Ileum (tissue), 1 donor: ENCODE measurements around a stretch of chr11.

- PRO-cap: no peak
These were observed 28.2 kb downstream of the DUSP8 start for GRCh38 chr11:1543922-1544219.

DNA sequence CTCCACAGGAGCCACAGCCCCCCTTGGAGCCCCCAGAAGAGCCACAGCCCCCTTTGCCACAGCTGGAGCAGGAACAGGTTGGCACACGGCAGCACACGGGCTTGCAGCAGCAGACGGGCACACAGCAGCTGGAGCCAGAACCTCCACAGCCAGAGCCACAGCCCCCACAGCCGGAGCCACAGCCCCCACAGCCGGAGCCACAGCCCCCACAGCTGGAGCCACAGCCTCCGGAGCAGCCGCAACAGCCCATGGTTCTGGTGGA is 152 bp downstream of the KRTAP5-1 start:
- PRO-cap: no peak

GRCh38 chr11:1589082-1589644 is 4.1 kb upstream of the KRTAP5-1 start:
- PRO-cap: no peak

DNA sequence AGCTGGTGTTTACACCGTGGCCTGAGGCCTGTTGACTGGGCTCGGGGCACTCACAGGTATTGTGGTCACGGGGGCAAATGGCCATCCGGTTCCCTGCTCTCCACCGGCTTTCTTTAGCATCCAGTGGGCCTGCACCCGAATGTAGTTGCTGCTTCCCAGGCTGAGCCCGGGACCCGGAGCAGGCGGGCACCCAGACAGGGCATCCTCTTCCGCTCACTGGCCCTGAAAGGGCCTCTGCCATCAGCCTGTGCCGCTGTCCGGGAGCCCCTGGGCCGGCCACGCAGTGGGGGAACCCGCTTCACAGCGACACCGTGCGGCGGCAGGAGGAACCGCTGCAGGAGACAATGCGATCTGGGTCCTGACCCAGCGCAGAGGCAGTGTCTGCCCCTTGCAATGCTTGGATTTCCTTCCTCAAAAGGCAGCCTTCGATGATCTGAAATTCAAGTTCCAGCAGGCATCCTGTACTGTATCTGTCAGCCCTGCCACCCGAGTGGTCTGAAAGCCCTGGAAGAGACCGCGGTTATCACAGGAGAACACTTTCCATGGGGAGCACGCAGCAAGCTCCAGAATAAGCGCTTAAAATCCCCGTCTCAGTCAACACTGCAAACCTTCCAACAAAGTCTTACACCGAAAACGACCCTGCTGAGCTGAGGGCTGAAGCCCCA is 768 bp upstream of the KRTAP5-5 start:
- PRO-cap: no peak

DNA sequence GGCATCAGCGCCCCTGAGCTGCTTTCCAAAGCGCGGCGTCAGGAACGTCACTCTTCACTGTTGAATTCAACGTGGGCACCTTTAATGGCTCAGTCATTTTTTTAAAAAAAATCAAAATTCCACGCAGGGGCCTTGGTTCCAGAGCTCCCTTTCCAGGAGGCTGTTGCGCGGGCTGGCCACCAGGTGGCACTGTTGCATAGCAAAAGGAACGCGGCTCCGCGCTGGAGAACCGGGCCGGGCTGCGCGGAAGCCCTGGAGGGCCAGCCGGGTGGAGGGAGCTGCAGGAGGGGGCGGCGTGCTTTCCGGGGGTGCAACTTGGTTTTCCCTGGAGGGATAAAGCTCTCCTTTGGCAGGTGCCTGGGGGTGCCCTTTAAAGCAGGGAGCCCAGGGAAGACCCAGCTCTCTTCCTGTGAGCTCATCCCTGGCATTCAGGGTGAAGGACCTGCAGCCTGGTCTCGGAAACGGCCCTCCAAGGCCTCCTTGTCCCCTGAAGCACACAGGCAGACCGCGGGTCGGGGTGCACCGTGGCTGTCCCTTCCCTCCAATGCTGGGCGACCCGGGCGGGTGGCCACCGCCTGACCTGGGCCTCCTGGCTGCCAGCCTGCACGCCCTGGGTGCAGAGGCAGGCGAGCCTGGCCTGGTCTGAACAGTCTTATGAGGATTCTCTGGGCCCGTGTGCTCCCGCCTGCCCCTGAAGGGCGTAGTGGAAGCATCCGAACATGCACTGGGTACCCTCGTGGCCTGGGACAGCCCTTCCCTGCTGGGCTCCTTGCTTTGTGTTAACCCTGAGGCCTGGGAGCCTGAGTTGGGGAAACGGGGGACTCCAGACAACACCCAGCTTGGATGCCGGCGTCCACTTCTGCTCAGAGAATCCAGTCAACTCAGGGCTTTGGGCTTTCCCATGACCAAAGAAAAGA is 23.4 kb downstream of the KRTAP5-5 start:
- PRO-cap: no peak

DNA sequence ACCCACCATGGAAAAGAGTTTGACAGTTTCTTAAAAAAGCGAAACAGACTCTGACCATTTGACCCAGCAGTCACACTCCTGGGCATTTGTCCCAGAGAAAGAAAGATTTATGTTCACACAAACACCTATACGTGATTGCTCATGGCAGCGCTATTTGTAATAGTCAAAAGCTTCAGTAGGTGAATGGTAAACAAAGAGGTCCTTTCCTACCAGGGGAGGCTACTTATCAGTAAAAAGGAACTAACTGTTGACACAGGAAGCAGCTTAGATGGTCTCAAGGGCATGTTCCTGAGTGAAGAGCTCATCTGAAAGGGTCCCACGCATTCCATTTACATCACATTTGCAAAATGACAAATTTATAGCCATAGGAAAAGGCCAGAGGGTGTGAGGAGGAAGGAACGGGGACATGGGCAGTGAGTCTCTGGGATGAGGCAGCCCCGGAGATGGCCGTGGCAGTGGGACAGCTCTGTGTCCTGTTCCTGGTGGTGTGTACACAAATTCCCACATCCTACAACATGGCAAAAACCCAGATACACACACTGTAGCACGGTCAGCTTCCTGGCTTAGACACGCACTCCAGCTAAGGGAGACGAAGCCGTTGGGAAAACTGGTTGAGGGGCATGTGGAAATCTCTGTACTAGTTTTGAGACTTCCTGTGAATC is 14.6 kb upstream of the KRTAP5-6 start:
- PRO-cap: no peak

- PRO-cap: no peak
These were observed 8.4 kb upstream of the KRTAP5-6 start for GRCh38 chr11:1688567-1689042.

- PRO-cap: unidirectional peak, minus-strand start at chr11:1691208
These were observed 5.8 kb upstream of the KRTAP5-6 start for GRCh38 chr11:1691101-1691728.

GRCh38 chr11:1736045-1736512 is 14.3 kb downstream of the IFITM10 start:
- PRO-cap: no peak

DNA sequence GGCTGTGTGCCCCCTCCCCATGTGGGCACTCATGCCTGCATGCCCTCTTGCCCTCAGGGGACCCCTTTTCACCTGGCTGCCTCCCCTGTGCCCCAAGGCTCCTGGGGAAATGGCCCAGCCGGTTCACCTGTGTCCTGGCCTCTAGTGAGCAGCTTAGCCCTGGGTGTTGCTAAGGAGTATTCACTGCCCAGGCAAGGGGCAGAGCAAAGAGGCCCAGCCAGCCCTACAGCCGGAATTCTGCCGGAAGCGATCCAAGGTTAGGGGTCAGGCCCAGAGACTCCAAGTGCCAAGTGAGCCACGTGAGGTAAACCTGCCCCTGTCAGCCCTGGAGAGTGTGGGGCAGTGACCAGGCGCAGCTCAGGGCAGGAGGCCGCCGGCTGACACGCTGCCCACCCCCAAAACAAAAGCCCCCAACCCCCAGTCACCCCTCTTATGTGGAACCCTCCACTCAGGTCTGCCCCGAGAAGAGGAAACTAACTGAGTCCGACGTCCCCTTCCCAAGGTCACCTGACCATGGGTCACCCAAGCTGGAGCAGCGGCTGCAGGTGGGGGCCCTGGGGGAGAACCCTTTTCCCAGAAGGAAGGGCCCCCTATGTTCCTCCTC is 5.9 kb upstream of the IFITM10 start:
- PRO-cap: no peak

GRCh38 chr11:1861429-1861708 is 8.5 kb downstream of the LSP1 start:
- PRO-cap: no peak

- PRO-cap: no peak
These were observed 10.2 kb downstream of the LSP1 start for GRCh38 chr11:1863004-1863493.

- PRO-cap: no peak
These were observed 17.5 kb downstream of the LSP1 start for GRCh38 chr11:1870175-1870975.

GRCh38 chr11:1879212-1879803 is 12.4 kb downstream of the PRR33 start:
- PRO-cap: no peak

DNA sequence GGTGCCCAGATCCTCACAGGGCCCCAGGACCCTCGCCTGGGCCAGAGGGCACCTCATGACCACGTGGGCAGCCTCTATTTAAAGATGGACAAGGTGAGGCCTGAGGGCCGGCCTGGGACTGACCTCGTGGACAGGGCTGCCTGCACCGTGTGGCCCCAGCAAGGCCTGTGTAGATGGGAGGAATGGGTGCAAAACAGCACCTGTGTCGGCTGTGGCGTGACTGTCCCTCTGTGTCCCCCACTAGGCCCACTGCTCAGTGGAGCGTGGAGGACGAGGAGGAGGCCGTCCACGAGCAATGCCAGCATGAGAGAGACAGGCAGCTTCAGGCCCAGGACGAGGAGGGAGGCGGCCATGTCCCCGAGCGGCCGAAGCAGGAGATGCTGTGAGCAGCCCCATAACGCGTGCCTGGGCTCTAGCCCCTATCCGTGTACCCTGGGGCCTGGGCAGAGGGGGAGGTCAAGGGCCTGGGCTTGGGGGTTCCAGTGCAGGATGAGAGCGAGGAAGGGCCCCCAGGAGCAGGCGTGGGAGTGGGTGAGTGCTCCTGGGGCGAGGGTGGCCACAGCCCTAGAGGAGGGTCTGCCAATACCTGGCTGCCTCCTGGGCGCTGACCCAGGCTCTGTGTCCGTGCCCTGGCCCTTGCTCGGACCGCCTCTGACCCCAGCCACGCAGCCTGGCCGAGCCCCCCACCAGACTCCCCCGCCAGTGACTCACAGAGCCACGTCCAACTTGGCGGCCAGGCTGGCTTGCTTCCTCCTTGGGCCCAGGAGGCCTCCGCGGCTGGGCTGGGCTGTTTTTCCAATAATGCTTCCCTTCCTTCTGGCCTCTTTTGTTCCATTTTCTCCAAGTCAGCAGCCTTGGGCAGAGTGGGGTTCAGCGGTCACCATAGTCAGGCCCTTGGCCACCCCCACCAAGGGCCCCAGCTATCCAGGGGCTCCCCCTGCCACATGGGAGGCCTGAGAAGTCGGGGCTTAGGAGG is 11.6 kb downstream of the PRR33 start:
- PRO-cap: no peak

DNA sequence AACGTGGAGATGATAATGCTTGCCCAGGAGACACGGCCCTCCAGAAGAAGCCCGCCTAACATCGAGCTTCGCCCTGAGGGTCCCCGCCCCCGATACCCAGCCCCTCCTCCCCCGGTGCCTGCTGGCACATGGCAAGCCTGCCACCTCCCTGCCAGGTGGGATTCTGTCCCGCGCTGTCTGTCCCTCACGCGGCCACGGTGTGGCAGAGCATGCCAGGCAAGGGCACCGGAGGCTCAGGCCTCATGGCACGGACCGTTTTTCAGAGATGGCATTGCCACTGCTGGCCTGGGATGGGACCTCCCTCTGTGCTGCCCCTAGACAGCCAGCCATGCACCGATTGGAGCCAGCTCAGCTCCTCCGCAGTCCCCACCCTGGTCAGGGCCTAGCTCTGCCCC is 19.4 kb downstream of the MRPL23 start:
- PRO-cap: no peak

DNA sequence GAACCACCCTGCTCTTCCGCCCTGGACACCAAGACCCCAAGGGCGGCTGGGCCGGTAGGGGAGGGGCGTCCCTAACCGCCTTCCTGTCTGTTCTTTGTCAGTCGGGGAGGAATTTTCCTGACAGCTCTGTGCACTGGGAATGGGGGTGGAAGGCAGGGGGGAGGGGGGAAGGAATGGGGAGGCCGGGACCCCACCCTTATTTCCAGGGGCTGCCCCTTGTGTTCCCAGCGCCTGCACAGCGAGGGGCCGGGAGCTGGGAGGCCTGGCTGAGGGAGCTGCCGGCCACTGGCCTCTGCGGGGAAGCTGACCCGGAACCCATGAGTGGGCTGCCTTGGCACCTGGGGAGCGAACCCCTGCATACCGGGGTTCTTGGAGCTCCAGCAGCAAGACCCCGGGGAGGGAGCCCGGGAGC is 46.9 kb downstream of the MRPL23 start:
- PRO-cap: no peak

- PRO-cap: no peak
These were observed 820 bp downstream of the IGF2 start for GRCh38 chr11:2138077-2139061.

DNA sequence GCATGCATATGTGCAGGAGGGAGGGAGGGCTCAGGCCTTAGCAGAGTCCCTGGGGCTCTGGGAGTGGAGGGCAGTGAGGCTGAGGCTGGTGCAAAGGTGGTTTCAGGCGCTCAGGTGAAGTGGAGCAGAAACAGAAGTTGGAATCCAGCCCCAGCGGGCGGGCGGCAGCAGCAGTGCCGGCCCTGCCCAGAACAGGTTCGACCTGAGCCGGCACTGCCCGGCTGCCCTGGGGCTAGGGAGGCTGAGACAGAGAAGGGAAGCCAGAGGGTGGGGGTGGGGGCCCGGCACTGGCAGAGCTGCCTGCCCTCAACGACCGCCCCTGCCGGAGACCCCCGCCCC is 13.4 kb downstream of the ASCL2 start:
- PRO-cap: no peak

DNA sequence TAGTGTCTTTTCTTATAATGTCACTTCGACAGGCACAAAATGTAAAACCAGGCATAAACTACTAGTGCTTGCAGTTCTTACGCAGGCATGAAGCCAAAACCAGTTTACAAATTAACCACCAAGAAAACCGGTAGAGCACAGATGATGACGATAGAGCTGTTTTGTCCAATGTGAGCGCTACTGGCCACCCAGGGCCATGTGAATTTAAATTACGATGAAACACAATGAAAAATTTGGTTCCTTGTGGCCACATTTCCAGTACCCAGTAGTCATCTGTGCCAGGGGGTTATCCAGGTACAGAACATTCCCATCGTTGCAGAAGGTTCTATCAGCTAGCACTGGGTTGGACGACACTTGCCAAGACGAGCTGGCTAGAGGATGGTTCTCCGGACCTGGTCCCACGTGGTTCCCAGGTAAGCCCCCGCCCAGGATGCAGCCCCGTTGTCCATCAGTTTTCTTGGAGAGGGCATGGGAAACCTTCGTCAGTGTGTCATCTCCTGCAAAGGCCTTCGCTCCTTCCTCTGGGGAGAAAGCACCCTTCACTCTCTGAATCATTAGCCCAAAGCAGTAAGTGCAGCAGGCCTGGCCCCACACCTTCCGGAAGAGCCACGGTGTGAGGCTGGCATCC is 1.1 kb upstream of the CD81 start:
- PRO-cap: no peak